K562 (cell line): ENCODE measurements around a stretch of chr17.

DNA sequence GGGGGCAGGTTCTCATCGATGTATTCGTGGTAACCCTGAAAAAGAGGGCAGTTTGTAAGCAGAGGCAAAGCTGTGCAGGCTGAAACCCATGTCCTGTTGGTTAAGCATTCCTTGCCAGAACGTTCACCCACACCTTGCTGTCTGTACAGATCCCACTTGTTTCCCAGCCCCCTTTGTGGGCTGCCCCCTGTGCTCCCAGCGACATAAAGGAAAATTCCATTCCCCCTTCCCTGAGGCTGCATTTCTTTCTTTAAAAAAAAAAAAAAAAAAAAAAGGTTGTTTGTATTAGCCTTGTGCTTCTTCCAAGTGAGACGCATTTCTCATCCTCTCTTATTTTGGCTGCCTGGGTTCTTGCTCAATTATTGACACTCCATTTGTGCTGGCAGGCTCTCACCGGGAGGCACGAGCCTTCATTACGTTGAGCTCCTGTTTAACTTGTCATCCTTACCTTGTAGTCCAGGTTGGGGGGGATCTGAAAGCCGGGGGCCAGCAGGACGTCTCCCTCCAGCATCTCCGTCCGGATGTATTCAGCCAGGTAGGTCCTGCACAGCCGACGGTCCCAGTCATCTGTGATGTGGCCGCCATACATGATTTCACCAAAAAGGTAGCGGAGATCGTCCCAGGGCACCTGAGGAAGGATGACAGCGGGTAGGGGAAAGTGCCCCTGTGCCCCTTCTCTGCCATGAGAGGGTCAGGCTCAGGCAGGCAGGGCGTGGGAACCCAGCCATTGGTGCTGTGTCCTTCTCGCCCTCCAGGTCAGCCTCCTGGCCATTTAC lies 50.4 kb downstream of the PGS1 start:
- RAMPAGE, long total RNA, result no peak
- RRBS, result 93% methylated on average over 7 of the region's 20 CpGs
PRO-cap:
- standard, result no peak
- CoPRO, capped RNA only, 2 experiments, result no peak in any of the 2 experiments
- CoPRO, capped and uncapped RNA, 2 experiments, result no peak in any of the 2 experiments
- CoPRO, uncapped RNA only, 2 experiments, result peak in 1 of 2 experiments; most common plus-strand start position 333 of the sequence (in 1)
CAGE:
- cytosol, long polyA plus RNA, result no peak
- long polyA plus RNA, result no peak
- nucleolus, long total RNA, result no peak
- nucleus, long polyA plus RNA, result no peak

GRCh38 chr17:78430985-78431429 lies 52.6 kb downstream of the PGS1 start:
- RAMPAGE, long total RNA, result no peak
- RRBS, result no CpG with 5 or more reads among the region's 9 CpGs
PRO-cap:
- standard, result no peak
- CoPRO, capped RNA only, 2 experiments, result no peak in any of the 2 experiments
- CoPRO, capped and uncapped RNA, 2 experiments, result no peak in any of the 2 experiments
- CoPRO, uncapped RNA only, 2 experiments, result peak in 1 of 2 experiments; most common plus-strand start chr17:78431201 (in 1)
CAGE:
- cytosol, long polyA plus RNA, result no peak
- long polyA plus RNA, result no peak
- nucleolus, long total RNA, result no peak
- nucleus, long polyA plus RNA, result no peak

DNA sequence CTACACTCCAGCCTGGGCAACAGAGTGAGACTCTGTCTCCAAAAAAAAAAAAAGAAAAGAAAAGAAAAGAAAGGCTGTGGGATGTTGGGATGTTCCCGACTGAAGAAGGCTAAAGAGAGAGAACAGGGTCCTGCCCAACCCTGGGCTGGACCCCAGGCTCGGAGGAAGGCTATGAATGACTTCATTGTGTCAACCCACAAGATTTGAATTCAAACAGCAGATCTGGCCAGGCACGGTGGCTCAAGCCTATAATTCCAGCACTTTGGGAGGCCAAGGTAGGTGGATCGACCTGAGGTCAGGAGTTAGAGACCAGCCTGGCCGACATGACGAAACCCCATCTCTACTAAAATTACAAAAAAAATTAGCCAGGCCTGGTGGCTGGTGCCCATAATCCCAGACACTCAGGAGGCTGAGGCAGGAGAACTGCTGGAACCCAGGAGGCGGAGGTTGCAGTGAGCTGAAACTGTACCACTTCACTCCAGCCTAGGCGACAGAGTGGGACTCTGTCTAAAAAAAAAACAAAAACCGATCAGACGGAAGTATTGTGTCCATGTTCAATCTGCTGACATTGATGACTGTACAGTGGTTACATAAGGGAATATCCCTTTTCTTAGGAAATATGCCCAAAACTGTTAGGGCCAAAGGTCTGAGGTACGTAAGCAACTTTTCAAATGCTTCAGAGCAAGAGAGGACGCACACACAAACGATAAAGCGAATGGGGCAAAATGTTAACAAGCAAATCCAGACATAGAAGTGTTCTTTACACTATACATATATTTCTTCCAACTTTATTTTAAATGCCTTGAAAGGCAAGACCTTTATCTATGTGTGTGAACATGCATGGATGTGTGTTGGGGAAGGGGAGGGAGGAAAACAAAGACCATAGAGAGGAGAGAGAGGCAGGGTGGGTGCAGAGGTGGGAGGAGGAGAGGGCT lies 69.7 kb upstream of the DNAH17 start:
- RAMPAGE, long total RNA, result no peak
- RRBS, result no CpG with 5 or more reads among the region's 14 CpGs
PRO-cap:
- standard, result no peak
- CoPRO, capped RNA only, 2 experiments, result no peak in any of the 2 experiments
- CoPRO, capped and uncapped RNA, 2 experiments, result no peak in any of the 2 experiments
- CoPRO, uncapped RNA only, 2 experiments, result no peak in any of the 2 experiments
CAGE:
- cytosol, long polyA plus RNA, result no peak
- long polyA plus RNA, result no peak
- nucleolus, long total RNA, result no peak
- nucleus, long polyA plus RNA, result no peak

- RAMPAGE, long total RNA, result no peak
- RRBS, result no CpG with 5 or more reads among the region's 19 CpGs
PRO-cap:
- standard, result no peak
- CoPRO, capped RNA only, 2 experiments, result no peak in any of the 2 experiments
- CoPRO, capped and uncapped RNA, 2 experiments, result no peak in any of the 2 experiments
- CoPRO, uncapped RNA only, 2 experiments, result no peak in any of the 2 experiments
CAGE:
- cytosol, long polyA plus RNA, result no peak
- long polyA plus RNA, result no peak
- nucleolus, long total RNA, result no peak
- nucleus, long polyA plus RNA, result no peak
These were observed 88.0 kb upstream of the DNAH17 start for GRCh38 chr17:78665066-78665654.

DNA sequence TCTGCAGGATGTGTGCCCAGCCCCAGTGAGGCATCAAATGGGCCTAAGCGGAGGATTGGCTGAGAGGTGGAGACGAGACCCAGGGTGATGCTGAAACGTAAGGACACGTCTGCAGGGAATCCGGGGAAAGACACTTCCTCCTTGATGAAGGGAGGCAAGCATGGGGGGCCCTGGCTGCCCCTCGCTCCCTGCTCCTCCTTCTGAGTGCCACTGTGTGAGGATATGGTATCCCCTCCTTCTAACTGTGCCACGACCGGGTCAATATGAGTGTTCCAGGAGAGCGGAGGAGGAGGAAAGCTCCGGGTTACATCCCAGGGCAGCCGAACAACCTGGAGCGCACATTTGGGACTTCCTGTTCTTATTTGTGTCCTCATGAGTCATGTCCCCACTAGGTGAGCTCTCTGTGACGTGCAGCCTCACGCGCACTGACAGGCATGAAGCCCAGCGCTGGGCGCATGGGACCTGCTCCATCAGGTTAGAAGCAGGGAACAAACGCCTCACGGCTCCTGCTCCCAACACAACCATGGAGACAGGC lies 92.8 kb upstream of the DNAH17 start:
- RAMPAGE, long total RNA, result no peak
- RRBS, result 85% methylated on average over 2 of the region's 19 CpGs
PRO-cap:
- standard, result no peak
- CoPRO, capped RNA only, 2 experiments, result no peak in any of the 2 experiments
- CoPRO, capped and uncapped RNA, 2 experiments, result no peak in any of the 2 experiments
- CoPRO, uncapped RNA only, 2 experiments, result no peak in any of the 2 experiments
CAGE:
- cytosol, long polyA plus RNA, result no peak
- long polyA plus RNA, result no peak
- nucleolus, long total RNA, result no peak
- nucleus, long polyA plus RNA, result no peak

- RAMPAGE, long total RNA, result no peak
- RRBS, result no CpG with 5 or more reads among the region's 6 CpGs
PRO-cap:
- standard, result no peak
- CoPRO, capped RNA only, 2 experiments, result no peak in any of the 2 experiments
- CoPRO, capped and uncapped RNA, 2 experiments, result no peak in any of the 2 experiments
- CoPRO, uncapped RNA only, 2 experiments, result no peak in any of the 2 experiments
CAGE:
- cytosol, long polyA plus RNA, result no peak
- long polyA plus RNA, result no peak
- nucleolus, long total RNA, result no peak
- nucleus, long polyA plus RNA, result no peak
These were observed 95.8 kb downstream of the CYTH1 start for GRCh38 chr17:78686267-78686621.

GRCh38 chr17:78724284-78724959 lies 57.7 kb downstream of the CYTH1 start:
- RAMPAGE, long total RNA, result no peak
- RRBS, result no CpG with 5 or more reads among the region's 7 CpGs
PRO-cap:
- standard, result no peak
- CoPRO, capped RNA only, 2 experiments, result no peak in any of the 2 experiments
- CoPRO, capped and uncapped RNA, 2 experiments, result no peak in any of the 2 experiments
- CoPRO, uncapped RNA only, 2 experiments, result no peak in any of the 2 experiments
CAGE:
- cytosol, long polyA plus RNA, result no peak
- long polyA plus RNA, result no peak
- nucleolus, long total RNA, result no peak
- nucleus, long polyA plus RNA, result no peak

- RAMPAGE, long total RNA, result no peak
- RRBS, result no CpG with 5 or more reads among the region's 7 CpGs
PRO-cap:
- standard, result no peak
- CoPRO, capped RNA only, 2 experiments, result no peak in any of the 2 experiments
- CoPRO, capped and uncapped RNA, 2 experiments, result no peak in any of the 2 experiments
- CoPRO, uncapped RNA only, 2 experiments, result no peak in any of the 2 experiments
CAGE:
- cytosol, long polyA plus RNA, result no peak
- long polyA plus RNA, result no peak
- nucleolus, long total RNA, result no peak
- nucleus, long polyA plus RNA, result no peak
These were observed 57.1 kb downstream of the CYTH1 start for GRCh38 chr17:78724960-78725402.

GRCh38 chr17:78783415-78784400 lies 1.6 kb upstream of the CYTH1 start:
- RAMPAGE, long total RNA, result no peak
- RRBS, result no CpG with 5 or more reads among the region's 12 CpGs
PRO-cap:
- standard, result bidirectional peak, plus-strand start at chr17:78784120, minus-strand start at chr17:78783887
- CoPRO, capped RNA only, 2 experiments, result no peak in any of the 2 experiments
- CoPRO, capped and uncapped RNA, 2 experiments, result no peak in any of the 2 experiments
- CoPRO, uncapped RNA only, 2 experiments, result no peak in any of the 2 experiments
CAGE:
- cytosol, long polyA plus RNA, result no peak
- long polyA plus RNA, result no peak
- nucleolus, long total RNA, result no peak
- nucleus, long polyA plus RNA, result no peak

DNA sequence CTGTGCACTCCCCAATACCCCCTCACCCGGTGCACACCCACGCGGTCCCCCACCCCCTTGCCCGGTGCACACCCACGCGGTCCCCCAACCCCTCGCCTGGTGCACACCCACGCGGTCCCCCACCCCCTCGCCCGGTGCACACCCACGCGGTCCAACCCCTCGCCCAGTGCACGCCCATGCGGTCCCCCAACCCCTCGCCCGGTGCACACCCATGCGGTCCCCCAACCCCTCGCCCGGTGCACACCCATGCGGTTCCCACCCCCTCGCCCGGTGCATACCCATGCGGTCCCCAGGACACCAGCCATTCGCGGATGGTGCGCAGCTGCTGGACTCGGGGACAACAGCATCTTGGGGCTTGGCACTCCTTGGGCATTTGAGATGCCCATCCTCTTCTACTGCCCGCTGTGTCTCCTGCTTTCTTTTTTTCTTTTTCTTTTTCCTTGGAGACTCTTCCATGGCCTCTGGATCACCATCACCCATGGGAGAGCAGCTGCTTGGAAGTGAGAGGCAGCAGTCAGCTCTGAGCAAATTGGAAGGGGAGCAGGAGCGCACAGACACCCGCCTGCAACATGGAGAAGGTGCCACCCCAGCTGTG lies 20.1 kb upstream of the CYTH1 start:
- RAMPAGE, long total RNA, result no peak
- RRBS, result 96% methylated on average over 4 of the region's 32 CpGs
PRO-cap:
- standard, result no peak
- CoPRO, capped RNA only, 2 experiments, result no peak in any of the 2 experiments
- CoPRO, capped and uncapped RNA, 2 experiments, result no peak in any of the 2 experiments
- CoPRO, uncapped RNA only, 2 experiments, result no peak in any of the 2 experiments
CAGE:
- cytosol, long polyA plus RNA, result no peak
- long polyA plus RNA, result no peak
- nucleolus, long total RNA, result no peak
- nucleus, long polyA plus RNA, result no peak

DNA sequence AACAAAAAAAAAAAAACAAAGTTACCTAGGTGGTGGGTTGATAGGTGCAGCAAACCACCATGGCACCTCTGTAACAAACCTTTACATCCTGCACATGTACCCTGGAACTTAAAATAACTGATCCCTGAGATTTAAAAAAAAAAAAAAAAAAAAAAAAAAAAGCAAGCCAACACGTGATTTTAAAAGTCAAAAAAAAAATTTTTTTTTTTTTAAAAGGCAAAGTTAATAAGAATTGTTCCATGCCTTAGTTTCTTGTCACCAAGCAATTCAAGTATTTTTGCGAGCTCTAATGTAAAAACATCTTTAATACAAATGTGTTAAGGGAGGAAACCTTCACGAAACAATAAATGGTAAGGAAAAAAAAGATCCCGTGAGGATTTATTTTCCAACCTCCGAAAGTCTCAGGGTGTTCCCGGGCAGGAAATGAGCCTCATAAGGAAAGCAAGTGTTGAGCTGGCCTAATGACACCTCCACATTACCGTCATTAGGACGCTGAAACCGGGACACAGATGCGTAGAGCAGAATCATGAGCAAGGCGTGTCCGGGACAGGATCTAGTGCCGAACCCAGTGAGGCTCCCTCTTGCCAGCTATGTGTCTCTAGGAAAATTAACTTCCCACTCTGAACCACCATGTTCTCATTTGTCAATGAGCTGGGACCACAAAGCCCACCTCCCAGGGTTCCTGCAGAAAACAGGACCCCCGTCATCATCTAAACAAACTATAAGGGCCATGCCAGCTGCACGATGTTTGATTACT lies 22.6 kb upstream of the CYTH1 start:
- RAMPAGE, long total RNA, result no peak
- RRBS, result 94% methylated on average over 5 of the region's 15 CpGs
PRO-cap:
- standard, result no peak
- CoPRO, capped RNA only, 2 experiments, result no peak in any of the 2 experiments
- CoPRO, capped and uncapped RNA, 2 experiments, result no peak in any of the 2 experiments
- CoPRO, uncapped RNA only, 2 experiments, result no peak in any of the 2 experiments
CAGE:
- cytosol, long polyA plus RNA, result no peak
- long polyA plus RNA, result no peak
- nucleolus, long total RNA, result no peak
- nucleus, long polyA plus RNA, result no peak

- RAMPAGE, long total RNA, result no peak
- RRBS, result no CpG with 5 or more reads among the region's 7 CpGs
PRO-cap:
- standard, result no peak
- CoPRO, capped RNA only, 2 experiments, result no peak in any of the 2 experiments
- CoPRO, capped and uncapped RNA, 2 experiments, result no peak in any of the 2 experiments
- CoPRO, uncapped RNA only, 2 experiments, result no peak in any of the 2 experiments
CAGE:
- cytosol, long polyA plus RNA, result no peak
- long polyA plus RNA, result no peak
- nucleolus, long total RNA, result no peak
- nucleus, long polyA plus RNA, result no peak
These were observed 15.2 kb downstream of the USP36 start for GRCh38 chr17:78825394-78825777.

DNA sequence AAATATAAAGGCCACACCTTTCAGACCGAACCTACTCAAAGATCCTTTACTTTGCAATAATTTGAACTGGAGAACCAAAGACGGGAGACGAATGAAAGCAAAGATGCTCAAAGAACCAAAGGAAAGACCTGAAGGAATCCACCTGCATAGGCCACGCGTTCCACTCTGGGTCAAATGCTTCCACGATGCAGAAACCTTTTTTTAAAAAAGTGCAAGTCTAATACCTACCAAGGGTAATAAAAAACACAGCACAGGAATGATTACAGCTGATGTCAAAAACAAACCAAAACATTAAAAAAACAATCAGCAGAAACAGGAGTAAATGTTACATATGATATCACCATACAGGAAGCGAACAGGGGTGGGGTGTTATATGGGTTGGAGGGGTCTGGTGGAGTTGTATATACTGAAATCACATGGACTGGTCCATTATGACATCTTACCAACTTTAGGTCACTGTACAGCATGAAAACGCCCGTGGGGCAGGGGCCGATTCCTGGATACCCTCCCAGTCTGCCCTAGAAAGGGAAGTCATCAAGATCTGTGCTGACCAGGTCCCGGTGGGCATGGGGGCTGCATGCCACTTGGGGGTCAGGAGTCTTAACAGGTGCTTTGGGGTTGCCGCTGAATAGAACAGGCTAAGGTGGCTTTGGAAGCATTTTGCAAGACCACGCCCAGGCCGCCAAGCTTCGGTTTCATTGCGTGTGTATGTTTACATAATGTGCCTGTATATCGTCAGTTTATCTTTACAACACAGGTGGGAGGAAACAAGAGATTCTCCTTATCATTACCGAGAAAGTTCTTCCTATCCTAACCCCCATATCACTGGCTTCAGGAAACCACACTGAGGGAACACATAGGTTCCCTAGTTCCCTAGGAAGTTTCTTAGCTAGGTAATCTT lies 13.1 kb upstream of the USP36 start:
- RAMPAGE, long total RNA, result no peak
- RRBS, result no CpG with 5 or more reads among the region's 18 CpGs
PRO-cap:
- standard, result no peak
- CoPRO, capped RNA only, 2 experiments, result no peak in any of the 2 experiments
- CoPRO, capped and uncapped RNA, 2 experiments, result no peak in any of the 2 experiments
- CoPRO, uncapped RNA only, 2 experiments, result no peak in any of the 2 experiments
CAGE:
- cytosol, long polyA plus RNA, result no peak
- long polyA plus RNA, result no peak
- nucleolus, long total RNA, result no peak
- nucleus, long polyA plus RNA, result no peak

DNA sequence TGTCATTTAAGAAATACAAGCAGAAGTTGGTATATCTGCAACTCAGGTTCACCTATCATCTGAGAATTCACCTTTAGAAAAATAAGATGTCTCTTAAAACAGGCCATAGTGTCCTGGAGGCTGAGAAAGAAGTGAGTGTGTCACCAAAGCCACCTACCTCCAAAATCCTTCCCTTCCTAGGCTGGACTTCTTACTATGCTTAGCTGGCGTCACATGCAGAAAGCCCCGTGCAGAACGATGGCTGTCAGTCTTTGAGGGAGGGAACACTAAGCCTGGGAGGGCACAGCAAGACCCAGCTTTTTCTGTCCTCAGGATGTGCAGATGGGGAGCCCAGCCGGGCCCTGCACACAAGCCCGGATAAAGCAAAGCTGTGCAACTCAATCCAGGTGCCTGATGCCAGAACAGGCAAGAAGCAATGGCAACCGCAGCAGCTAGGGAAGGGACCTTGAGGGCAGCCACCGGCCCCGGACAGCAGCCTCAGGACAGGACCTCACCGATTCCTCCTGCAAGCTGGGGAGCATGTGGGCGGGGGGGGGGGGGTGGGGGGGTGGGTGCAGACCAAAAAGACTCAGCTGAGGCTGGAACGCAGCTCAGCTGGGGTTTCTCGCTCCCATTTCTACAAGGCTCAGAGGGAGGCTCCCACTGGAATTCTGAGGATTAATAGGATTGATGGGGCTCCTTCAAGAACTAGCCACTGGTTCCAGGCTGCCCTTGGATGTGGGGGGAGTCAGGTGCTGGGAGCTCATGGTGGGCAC lies 14.0 kb upstream of the USP36 start:
- RAMPAGE, long total RNA, result no peak
- RRBS, result no CpG with 5 or more reads among the region's 12 CpGs
PRO-cap:
- standard, result no peak
- CoPRO, capped RNA only, 2 experiments, result no peak in any of the 2 experiments
- CoPRO, capped and uncapped RNA, 2 experiments, result no peak in any of the 2 experiments
- CoPRO, uncapped RNA only, 2 experiments, result no peak in any of the 2 experiments
CAGE:
- cytosol, long polyA plus RNA, result no peak
- long polyA plus RNA, result no peak
- nucleolus, long total RNA, result no peak
- nucleus, long polyA plus RNA, result no peak

DNA sequence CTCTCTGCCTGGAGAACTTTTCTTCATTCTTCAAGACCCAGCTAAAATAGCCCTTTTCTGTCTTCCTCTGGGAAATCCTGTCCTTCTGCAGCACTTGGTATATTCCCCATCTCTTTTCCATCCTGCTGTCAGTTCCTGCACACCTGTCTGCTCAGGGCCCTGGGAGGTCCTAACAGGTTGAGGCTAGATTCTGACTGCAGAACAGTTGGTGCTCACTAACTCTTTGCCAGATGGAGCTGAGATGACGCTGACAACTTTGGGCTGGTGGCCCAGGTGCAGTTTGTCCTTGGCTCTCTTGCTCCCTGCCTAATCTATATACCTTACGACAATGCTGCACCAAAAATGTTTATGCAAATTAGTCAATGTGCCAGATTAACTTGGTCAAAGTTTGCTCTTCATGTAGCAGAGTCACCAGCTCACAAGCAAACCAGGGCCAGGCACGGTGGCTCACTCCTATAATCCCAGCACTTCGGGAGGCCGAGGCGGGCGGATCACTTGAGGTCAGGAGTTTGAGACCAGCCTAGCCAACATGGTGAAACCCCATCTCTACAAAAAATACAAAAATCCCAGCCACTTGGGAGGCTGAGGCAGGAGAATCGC lies 26.0 kb downstream of the CEP295NL start:
- RAMPAGE, long total RNA, result no peak
- RRBS, result no CpG with 5 or more reads among the region's 8 CpGs
PRO-cap:
- standard, result no peak
- CoPRO, capped RNA only, 2 experiments, result no peak in any of the 2 experiments
- CoPRO, capped and uncapped RNA, 2 experiments, result no peak in any of the 2 experiments
- CoPRO, uncapped RNA only, 2 experiments, result no peak in any of the 2 experiments
CAGE:
- cytosol, long polyA plus RNA, result no peak
- long polyA plus RNA, result no peak
- nucleolus, long total RNA, result no peak
- nucleus, long polyA plus RNA, result no peak

DNA sequence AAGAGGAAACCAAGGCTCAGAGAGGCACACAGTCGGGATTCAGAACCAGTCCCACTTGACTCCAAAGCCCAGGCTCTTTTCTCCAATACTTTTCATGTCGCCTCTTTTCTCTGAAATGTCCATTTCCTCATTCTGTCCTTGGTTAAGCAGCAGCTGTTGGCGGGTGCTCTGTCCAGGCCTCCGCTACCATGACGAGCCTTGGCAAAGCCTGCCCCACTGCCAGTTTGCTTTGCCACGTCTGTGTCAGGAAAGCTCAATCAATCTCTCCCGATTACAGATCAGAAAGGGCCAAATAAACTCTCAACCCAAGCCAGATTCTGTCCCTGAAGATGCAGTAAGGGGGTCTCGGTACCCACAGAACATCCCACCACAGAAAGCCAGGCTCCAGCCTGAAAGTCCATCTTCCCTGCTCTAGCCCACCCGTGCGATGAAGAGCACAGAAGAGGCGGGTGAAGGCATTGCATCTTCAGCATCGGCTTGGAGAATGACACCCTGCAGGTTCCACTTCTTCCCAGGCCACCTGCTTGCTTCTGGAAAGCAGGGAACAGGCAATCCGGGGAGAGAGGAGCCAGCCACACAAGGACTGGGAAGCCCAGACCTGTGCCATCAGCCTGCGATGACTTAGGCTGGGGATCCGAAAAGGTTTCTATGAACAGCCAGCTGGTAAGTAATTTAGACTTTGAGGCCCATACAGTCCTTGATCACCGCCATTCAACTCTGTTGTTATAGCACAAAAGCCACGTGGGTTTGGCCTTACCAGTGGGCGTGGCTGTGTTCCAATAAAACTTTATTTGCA lies 9.3 kb upstream of the CEP295NL start:
- RAMPAGE, long total RNA, result no peak
- RRBS, result no CpG with 5 or more reads among the region's 18 CpGs
PRO-cap:
- standard, result no peak
- CoPRO, capped RNA only, 2 experiments, result no peak in any of the 2 experiments
- CoPRO, capped and uncapped RNA, 2 experiments, result no peak in any of the 2 experiments
- CoPRO, uncapped RNA only, 2 experiments, result no peak in any of the 2 experiments
CAGE:
- cytosol, long polyA plus RNA, result no peak
- long polyA plus RNA, result no peak
- nucleolus, long total RNA, result no peak
- nucleus, long polyA plus RNA, result no peak

DNA sequence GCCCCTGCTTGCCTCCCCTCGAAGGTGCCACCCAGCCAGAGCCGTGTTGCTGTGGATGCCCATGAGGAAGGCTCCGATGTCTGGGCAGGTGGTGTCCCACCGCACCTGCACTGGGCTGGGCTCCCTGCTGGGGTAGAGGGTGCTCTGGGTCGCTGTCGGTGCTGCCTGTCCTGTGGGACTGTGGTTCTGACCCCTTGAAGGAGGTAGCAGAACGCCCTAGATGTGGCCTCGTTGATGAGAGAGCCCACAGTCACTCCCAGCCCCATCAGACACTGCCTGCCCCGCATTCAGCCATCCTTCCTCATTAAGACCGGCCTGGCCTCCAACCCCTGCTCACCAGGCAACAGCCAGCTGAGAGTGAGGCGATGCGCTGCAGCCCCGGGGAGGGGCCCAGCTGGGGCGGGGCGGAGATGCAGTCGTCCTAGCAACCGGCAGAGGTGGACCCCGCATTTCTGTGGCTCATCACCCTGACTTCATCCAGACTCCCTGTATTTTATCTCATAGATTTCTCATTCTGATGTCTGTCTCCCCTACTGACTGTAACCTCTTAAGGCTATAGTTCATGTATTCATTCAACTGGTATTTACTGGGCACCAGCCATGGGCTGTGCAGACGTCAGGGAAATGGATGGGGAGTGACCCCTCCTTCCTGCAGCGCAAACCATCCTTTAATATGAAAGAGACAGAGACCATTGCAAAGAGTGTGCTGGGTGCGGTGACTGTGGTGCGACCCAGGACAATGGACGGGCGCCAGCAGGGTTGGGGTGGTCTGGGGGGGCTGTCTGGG lies 10.2 kb upstream of the TIMP2 start:
- RAMPAGE, long total RNA, result no peak
- RRBS, result 4% methylated on average over 9 of the region's 24 CpGs
PRO-cap:
- standard, result no peak
- CoPRO, capped RNA only, 2 experiments, result no peak in any of the 2 experiments
- CoPRO, capped and uncapped RNA, 2 experiments, result no peak in any of the 2 experiments
- CoPRO, uncapped RNA only, 2 experiments, result no peak in any of the 2 experiments
CAGE:
- cytosol, long polyA plus RNA, result no peak
- long polyA plus RNA, result no peak
- nucleolus, long total RNA, result no peak
- nucleus, long polyA plus RNA, result no peak

DNA sequence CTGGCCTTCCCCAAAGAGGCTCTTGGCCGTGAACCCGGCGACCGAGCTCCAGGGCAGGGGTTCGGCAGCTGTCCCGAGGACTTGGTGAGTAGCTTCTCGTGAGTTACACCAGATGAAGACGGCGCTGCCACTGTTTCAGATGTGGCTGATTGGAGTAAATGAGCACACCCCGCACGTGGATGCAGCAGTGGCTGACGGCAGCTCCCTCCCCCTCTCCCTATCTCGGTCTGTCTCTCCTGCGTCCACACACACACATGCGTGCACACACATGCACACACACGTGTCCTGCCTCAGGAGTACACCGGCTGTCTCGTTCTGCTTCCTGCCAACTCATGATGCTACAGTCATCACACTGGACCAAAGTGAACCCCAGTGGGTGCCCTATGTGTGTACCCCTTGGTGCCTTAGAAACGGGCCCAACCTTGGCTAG lies 13.2 kb downstream of the LGALS3BP start:
- RAMPAGE, long total RNA, result no peak
- RRBS, result no CpG with 5 or more reads among the region's 19 CpGs
PRO-cap:
- standard, result no peak
- CoPRO, capped RNA only, 2 experiments, result no peak in any of the 2 experiments
- CoPRO, capped and uncapped RNA, 2 experiments, result no peak in any of the 2 experiments
- CoPRO, uncapped RNA only, 2 experiments, result no peak in any of the 2 experiments
CAGE:
- cytosol, long polyA plus RNA, result no peak
- long polyA plus RNA, result no peak
- nucleolus, long total RNA, result no peak
- nucleus, long polyA plus RNA, result no peak